ENCODE results near the genes SYNGAP1 and GRM4.

DNA sequence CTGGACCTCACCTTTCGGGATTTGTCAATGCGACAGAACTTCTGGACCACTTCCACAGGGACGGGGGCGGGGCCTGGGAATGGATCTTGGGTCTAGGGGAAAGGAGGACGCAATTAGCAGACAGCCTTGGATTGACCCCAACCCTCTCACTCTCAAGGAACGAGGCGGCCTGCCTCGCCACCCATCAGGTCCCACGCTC is 537 bp downstream of the WDR46 start:
- PRO-cap, 3 experiments, result no peak in any of the 3 experiments
- RAMPAGE, long total RNA, 2 experiments, result no peak in any of the 2 experiments
- RRBS, result no CpG with 5 or more reads among the region's 9 CpGs

GRCh38 chr6:33404603-33405128 is 6.1 kb upstream of the PHF1 start:
- PRO-cap, 3 experiments, result no peak in any of the 3 experiments
- RAMPAGE, long total RNA, 2 experiments, result no peak in any of the 2 experiments
- RRBS, result 95% methylated on average over 5 of the region's 11 CpGs

DNA sequence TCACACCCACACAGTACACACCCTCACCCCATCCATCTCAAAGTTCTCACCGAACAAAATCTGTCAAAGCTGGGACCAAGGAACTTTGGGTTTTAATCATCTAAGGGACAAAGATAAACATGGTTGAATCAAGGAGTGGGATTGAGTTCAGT is 1.2 kb downstream of the CUTA start:
- PRO-cap, 3 experiments, result no peak in any of the 3 experiments
- RAMPAGE, long total RNA, 2 experiments, result no peak in any of the 2 experiments
- RRBS, result no CpG with 5 or more reads among the region's 1 CpG

- PRO-cap, 3 experiments, result peak in 3 of 3 experiments; most common plus-strand start chr6:33420426 (in 2); most common minus-strand start chr6:33420073 (in 3)
- RAMPAGE, long total RNA, 2 experiments, result start-site peak on the plus strand in 2 of 2 experiments, at chr6:33420239-33420331 at its widest, 33 to 38 reads per replicate
- RRBS, result no CpG with 5 or more reads among the region's 23 CpGs
Measured at GRCh38 chr6:33419643-33420599, at the start of gene SYNGAP1. Gene SYNGAP1, plus strand, starts transcription at chr6:33420065.

DNA sequence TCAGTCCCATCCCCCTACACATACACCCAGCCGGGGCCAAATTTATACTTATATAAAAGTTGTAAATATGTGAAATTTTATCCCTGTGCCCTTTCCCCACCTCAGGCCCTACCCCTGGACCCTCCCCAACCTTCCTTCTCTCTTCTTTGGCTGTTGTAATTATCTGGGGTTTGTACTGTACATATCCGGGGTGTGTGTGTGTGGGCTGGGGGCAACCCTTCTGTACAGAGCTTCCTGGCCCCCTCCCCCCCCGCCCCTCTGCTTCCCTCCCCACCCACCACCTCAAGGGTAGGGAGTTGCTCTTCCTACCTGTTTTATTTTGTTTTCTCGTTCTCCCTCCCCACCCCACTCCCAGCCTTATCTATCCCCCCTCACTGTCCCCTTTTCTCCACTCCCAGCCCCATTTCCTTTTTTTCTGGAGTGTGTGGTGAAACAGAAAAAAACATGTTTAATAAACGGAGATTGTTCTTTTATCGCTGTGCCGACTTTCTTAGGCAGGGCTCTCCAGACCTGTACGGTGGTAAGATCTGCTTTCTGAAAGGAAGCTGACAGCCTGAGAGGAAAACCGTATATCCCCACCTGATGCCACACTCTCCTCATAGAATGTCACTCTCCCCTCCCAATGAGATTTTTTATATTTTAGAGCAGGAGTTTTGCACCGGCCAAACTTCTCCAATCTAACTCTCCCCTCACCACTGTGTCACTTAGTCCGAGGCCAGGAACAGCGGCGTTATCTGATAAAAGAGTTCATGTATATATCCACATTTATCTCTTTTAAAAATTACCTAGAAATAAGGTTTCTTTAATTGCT is 954 bp upstream of the ZBTB9 start:
- PRO-cap, 3 experiments, result no peak in any of the 3 experiments
- RAMPAGE, long total RNA, 2 experiments, result no peak in any of the 2 experiments
- RRBS, result no CpG with 5 or more reads among the region's 13 CpGs

DNA sequence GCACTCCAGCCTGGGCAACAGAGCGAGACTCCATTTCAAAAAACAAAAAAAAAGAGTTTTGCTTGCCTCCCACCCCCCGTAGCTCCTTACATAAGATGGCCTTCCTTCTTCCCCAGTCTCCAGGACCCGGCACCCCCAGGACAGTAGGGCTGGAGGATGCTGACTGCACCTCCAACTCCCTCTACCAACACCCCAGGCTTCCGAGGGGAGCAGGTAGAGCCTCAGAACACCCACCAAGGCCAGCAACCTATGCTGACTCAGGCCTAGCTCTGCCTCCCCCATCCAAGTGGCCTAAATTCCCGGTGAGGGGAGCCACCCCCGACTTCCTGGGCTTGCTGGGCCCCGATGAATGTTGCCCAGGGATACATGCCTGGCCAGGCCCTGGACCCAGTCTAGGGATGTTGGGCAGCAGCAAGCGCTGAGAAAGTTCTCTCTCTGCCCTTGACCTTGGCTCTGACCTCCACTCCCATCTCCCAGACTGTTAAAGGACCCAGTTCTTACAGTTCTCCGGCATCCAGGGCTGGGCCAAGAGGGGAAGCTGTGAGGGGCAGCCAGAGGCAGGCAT is 685 bp downstream of the BAK1 start:
- PRO-cap, 3 experiments, result no peak in any of the 3 experiments
- RAMPAGE, long total RNA, 2 experiments, result no peak in any of the 2 experiments
- RRBS, result 56% methylated on average over 1 of the region's 9 CpGs

DNA sequence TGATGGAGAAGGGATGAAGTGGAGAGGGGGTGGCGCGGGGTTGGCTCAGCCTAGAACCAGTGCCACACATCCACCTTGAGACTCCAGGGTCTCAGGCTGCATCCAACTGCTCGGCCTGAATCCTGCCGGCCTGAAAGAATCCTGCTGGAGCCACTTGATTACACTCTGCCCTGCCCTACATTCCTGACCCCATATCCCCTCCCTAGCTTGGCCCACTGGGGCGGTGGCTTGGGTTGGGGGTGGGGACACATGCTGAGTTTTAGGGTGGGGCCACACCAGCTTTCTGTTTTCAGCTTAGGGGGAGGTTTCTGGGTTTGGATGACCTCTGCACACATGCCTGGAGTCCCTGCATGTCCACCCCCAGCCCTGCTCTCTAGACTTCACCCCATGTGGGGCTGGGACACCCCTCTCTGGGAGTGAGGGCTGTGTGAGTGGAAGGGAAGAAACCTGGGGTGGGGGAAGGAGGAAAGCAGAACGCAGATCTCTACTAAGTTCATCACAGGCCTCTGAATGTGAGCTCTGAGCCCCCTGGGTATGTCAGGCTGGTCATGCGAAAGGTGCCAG is 6.8 kb downstream of the ITPR3 start:
- PRO-cap, 3 experiments, result no peak in any of the 3 experiments
- RAMPAGE, long total RNA, 2 experiments, result no peak in any of the 2 experiments
- RRBS, result no CpG with 5 or more reads among the region's 7 CpGs

GRCh38 chr6:33673498-33673877 is 38.0 kb downstream of the UQCC2 start:
- PRO-cap, 3 experiments, result no peak in any of the 3 experiments
- RAMPAGE, long total RNA, 2 experiments, result no peak in any of the 2 experiments
- RRBS, result no CpG with 5 or more reads among the region's 4 CpGs

DNA sequence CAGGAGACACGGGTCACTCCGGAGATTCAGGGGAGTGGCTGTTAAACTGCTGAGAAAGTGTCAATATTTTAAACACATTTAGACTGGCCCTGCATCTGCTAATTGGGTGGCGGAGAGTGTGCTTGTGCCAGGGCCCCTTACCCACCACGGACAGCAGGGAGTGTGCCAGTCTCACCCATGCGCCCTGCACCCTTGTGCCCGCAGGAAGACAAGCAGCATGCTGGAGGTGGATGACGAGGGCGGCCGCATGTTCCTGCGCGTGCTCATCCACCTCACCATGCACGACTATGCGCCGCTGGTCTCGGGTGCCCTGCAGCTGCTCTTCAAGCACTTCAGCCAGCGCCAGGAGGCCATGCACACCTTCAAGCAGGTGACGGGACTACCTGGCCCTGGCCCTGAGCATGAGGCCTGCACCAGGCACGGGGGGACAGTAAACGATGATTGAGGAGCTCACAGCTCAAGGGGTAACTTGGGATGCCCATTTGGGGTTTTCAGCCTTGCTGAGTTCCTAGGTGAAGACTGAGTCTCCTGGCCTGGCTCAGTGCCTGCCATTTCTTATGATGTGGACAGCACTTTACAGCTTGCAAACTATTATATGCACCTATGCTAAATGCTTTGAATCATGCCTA is 35.9 kb downstream of the UQCC2 start:
- PRO-cap, 3 experiments, result no peak in any of the 3 experiments
- RAMPAGE, long total RNA, 2 experiments, result no peak in any of the 2 experiments
- RRBS, result no CpG with 5 or more reads among the region's 19 CpGs

DNA sequence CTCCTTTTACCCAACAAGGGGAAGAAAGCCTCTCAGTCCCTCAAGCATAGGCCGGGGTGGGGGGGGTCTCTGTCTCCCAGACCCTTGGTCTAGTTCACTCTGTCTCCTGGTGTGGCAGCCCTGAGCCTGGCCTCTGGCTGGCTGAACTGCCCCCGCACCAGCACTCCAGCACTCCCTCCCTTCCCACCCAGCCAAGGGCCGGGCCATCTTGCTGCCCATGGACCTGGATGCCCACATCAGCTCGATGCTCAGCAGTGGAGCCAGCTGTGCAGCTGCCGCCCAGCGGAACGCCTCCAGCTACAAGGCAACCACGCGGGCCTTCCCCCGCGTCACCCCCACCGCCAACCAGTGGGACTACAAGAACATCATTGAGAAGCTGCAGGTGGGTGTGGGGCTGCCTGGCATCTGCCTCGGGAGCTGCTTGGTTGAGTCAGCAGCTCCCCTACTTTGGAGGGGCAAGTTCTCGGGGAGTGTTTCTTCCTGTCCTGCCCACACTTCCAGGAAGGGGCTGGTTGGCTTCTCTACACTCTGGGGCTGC is 28.4 kb downstream of the UQCC2 start:
- PRO-cap, 3 experiments, result no peak in any of the 3 experiments
- RAMPAGE, long total RNA, 2 experiments, result no peak in any of the 2 experiments
- RRBS, result 100% methylated on average over 1 of the region's 14 CpGs

DNA sequence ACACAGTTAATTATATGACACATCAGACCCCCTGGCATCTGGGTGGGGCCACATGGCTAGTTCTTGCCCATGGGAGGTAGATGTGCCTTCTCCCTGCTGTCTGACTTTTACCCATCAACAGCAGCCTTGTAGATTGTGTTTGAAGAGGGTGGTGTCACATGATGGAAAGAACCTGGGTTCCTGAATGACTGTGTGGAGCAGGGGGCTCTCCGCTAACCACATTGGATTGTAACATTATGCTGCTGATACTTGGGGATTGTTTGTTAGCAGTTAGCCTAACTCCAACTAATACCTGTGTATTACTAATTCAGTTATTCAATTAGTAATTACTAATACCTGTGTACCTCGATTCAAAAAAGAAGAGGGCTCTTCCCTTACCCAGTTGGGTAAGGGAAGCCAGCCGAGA is 7.3 kb upstream of the UQCC2 start:
- PRO-cap, 3 experiments, result no peak in any of the 3 experiments
- RAMPAGE, long total RNA, 2 experiments, result no peak in any of the 2 experiments
- RRBS, result no CpG with 5 or more reads among the region's 3 CpGs

- PRO-cap, 3 experiments, result no peak in any of the 3 experiments
- RAMPAGE, long total RNA, 2 experiments, result no peak in any of the 2 experiments
- RRBS, result no CpG with 5 or more reads among the region's 6 CpGs
Measured at GRCh38 chr6:33750174-33750690, 3.5 kb upstream of the IP6K3 start.

DNA sequence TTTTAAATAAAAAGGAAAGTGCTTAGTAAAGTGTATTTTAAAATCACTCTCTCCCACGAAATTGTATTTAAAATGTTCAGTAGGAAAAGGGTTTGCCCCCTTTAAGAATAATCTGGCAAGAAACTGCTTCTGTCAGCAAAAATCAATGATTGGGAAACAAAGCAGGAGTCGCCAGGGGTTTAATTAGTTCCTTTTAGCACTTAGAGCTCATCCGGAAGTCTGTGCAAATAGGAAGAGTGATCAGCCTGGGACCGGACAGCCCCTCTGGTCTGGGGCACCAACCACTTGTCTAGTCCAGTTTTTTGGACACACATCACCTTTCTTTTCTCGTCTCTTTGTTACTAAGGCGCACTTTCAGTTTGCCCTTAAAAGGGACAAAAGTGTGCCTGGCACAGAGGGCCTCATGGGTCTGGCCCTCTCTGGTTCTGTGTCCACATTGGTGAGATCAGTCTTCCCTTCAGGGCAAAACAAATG is 150.3 kb downstream of the GRM4 start:
- PRO-cap, 3 experiments, result no peak in any of the 3 experiments
- RAMPAGE, long total RNA, 2 experiments, result no peak in any of the 2 experiments
- RRBS, result no CpG with 5 or more reads among the region's 6 CpGs

- PRO-cap, 3 experiments, result peak in 1 of 3 experiments; most common plus-strand start chr6:34144289 (in 1); most common minus-strand start chr6:34144207 (in 1)
- RAMPAGE, long total RNA, 2 experiments, result no peak in any of the 2 experiments
- RRBS, result 3% methylated on average over 40 of the region's 81 CpGs
Measured at GRCh38 chr6:34143557-34144637, 2.0 kb downstream of the GRM4 start.

- PRO-cap, 3 experiments, result peak in 1 of 3 experiments; most common minus-strand start chr6:34145900 (in 1)
- RAMPAGE, long total RNA, 2 experiments, result no peak in any of the 2 experiments
- RRBS, result 2% methylated on average over 29 of the region's 64 CpGs
Measured at GRCh38 chr6:34145451-34146269, at the start of gene GRM4. Gene GRM4, minus strand, starts transcription at chr6:34146087.

DNA sequence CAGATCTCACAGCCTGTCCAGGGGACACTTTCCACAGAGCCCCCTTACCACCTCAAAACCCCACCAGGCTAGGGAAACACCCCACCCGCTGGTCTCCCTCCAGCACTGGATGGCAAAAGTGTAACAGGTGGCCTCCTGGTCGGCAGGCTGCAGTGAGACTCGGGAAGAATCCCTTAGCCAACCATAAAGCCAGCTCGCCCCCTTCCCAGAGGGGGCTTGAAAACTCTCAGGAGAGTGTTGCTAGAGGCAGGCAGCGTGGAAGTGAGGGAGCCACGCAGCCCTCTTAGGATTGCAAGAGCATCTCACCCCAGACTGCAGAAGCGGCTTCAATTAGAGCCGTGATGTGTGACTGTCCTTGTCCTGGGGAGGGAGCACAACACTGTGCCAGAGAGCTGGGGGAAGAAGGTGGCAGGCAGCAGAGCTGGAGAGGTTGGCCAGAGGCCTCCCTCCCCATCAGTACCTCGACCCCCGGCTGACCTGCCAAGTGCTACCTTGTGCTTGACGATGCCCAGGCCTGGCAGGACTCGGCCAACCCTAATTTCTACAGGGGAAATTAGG is 462 bp upstream of the GRM4 start:
- PRO-cap, 3 experiments, result no peak in any of the 3 experiments
- RAMPAGE, long total RNA, 2 experiments, result no peak in any of the 2 experiments
- RRBS, result no CpG with 5 or more reads among the region's 12 CpGs

- PRO-cap, 3 experiments, result no peak in any of the 3 experiments
- RAMPAGE, long total RNA, 2 experiments, result no peak in any of the 2 experiments
- RRBS, result no CpG with 5 or more reads among the region's 6 CpGs
Measured at GRCh38 chr6:34245082-34245416, 3.8 kb downstream of the SMIM29 start.

DNA sequence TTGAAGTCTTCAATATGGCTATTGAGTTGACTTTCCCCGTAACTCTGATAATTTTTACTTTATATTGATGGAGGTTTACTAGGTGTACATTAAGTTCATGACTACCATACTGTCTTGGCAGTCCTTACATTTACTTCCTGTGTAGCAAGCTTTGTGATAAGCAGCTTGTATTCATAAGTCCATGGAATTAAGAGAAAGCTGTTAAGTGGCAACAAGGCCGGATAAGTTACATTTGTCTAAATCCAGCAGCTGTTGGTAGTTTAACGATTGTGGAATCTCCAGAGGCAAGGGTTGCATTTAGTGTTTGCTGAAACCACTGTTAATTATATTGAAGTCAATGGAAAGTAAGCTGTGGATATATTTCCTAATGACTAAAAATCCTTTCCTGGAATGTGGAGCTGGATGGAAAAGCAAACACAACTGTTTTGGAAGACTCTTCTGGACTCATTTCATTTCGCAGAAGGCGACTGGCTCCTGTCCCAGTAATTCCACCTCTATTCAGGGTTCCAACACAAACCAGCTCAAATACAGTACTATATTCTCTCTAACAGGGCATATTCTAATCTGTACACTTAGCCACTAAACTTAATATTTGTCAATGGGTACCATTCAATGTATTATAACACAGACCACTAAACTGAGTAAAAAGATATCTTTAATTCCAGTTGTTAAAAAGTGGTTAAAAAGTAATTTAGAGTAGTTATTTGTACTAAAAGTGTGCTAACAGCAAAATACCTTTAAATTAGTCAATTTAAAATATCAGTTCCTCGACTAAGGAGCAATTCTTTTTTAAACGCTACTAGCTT is 57.5 kb upstream of the SMIM29 start:
- PRO-cap, 3 experiments, result no peak in any of the 3 experiments
- RAMPAGE, long total RNA, 2 experiments, result no peak in any of the 2 experiments
- RRBS, result no CpG with 5 or more reads among the region's 7 CpGs

- PRO-cap, 3 experiments, result no peak in any of the 3 experiments
- RAMPAGE, long total RNA, 2 experiments, result no peak in any of the 2 experiments
- RRBS, result no CpG with 5 or more reads among the region's 7 CpGs
Measured at GRCh38 chr6:34484781-34485231, 18.9 kb downstream of the PACSIN1 start.

GRCh38 chr6:34531868-34532538 is 24.1 kb downstream of the SPDEF start:
- PRO-cap, 3 experiments, result peak in 3 of 3 experiments; most common plus-strand start chr6:34532147 (in 3); most common minus-strand start chr6:34532030 (in 1)
- RAMPAGE, long total RNA, 2 experiments, result no peak in any of the 2 experiments
- RRBS, result no CpG with 5 or more reads among the region's 20 CpGs

Measured in testis (tissue), 5 donors.